Foreskin keratinocyte (primary cell): Measurements from ENCODE around the gene COPZ2.

DNA sequence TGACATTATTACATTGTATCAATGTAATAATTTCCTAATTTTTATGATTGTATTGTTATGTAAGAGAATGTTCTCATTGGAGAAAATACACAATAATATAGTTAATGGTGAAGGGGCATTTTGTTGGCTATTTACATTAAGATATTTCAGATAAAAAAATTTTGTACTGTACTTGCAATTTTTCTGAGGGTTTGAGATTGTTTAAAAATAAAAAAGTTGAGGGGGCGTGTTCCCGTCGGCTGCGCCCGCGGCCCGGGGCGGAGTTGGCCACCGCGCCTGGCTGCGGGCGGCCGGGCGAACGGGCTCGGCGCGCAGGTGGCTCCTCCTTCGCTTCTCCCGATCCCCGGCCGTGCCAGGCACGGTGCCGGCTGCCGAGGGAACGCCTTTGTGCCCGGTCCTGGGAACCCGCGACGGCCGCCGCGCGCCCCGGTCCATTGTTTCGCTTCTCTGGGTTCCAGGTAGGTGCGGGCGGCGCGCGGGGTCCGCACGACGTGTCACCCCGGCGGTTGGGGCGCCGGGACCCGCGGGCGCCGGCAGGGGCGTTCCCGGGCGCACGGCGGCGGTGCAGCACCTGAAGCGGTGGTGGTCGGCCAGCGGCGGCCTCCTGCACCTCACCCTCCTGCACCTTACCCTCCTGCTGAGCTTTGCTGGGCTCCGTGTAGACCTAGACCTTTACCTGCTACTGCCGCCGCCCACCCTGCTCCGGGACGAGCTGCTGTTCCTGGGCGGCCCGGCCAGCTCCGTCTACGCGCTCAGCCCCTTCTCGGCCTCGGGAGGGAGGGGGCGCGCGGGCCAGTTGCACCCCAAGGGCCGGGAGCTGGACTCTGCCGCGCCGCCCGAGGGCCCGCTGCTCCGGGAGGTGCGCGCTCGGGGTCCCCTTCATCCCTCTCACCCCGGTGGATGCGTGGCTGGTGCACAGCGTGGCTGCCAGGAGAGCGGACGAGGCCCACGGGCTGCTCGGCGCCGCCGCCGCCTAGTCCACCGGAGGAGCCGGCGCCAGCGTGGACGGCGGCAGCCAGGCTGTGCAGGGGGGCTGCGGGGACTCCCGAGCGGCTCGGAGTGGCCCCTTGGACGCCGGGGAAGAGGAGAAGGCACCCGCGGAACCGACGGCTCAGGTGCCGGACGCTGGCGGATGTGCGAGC, 99.8 kb downstream of the EFCAB13 start:
- RAMPAGE, total RNA, result no peak

DNA sequence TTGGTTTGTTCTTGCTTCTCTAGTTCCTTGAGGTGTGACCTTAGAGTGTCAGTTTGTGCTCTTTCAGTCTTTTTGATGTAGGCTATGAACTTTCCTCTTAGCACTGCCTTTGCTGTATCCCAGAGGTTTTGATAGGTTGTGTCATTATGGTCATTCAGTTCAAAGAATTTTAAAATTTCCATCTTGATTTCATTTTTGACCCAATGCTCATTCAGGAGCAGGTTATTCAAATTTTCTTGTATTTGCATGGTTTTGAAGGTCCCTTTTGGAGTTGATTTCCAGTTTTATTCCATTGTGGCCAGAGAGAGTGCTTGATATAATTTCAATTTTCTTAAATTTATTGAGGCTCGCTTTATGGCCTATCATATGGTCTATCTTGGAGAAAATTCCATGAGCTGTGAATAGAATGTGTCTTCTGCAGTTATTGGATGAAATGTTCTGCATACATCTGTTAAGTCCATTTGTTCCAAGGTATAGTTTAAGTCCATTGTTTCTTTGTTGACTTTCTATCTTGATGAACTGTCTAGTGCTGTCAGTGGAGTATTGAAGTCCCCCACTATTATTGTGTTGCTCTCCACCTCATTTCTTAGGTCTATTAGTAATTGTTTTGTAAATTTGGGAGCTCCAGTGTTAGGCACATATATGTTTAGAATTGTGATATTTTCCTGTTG, 94.0 kb upstream of the NPEPPS start:
- RAMPAGE, total RNA, result no peak

GRCh38 chr17:47502311-47502961, 28.5 kb upstream of the NPEPPS start:
- RAMPAGE, total RNA, result no peak

DNA sequence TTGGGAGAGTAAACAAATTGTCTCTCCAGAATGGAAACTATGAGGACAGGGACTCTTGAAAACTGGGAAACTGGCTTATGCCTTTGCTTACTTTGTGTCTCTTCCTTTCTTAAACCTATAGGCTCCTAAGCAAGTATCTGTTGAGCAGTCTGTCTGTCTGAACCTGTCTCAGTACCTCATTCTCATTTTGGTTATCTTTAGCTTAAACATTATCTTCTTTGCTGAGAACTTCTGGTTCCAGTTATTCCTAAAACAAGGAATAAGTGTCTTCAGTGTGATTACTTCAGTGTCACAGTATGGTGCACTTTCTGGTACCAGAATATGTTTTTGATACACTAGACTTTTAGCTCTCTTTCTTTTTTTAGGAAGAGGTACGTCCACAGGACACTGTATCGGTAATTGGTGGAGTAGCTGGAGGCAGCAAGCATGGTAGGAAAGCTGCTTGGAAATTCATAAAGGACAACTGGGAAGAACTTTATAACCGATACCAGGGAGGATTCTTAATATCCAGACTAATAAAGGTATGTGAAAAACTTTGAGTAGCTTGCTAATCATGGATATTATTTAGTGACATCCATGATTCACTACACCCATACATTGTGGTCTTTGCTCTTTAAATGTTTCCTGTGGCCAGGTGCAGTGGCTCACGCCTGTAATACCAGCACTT, 30.9 kb upstream of the KPNB1 start:
- RAMPAGE, total RNA, result no peak

GRCh38 chr17:47649036-47649671, 565 bp upstream of the KPNB1 start:
- RAMPAGE, total RNA, result no peak

DNA sequence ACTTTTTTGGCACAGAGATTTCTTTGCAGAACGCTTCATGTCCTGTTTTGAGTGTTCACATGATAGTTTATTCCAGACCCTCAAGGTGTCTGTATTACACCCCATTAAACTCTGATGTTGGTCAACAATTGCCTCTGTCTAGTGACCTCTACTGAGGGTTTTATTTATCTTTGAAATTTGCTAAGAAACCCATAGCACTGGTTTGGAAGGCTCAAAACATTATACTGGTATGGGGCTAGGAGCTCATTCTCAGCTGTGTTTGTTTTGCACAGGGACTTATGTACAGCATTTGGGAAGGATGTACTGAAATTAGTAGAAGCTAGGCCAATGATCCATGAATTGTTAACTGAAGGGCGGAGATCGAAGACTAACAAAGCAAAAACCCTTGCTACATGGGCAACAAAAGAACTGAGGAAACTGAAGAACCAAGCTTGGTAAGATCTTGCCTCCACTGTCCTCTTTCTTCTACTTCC, 13.7 kb upstream of the TBKBP1 start:
- RAMPAGE, total RNA, result no peak

GRCh38 chr17:47682213-47683025, 11.5 kb upstream of the TBKBP1 start:
- RAMPAGE, total RNA, result no peak

DNA sequence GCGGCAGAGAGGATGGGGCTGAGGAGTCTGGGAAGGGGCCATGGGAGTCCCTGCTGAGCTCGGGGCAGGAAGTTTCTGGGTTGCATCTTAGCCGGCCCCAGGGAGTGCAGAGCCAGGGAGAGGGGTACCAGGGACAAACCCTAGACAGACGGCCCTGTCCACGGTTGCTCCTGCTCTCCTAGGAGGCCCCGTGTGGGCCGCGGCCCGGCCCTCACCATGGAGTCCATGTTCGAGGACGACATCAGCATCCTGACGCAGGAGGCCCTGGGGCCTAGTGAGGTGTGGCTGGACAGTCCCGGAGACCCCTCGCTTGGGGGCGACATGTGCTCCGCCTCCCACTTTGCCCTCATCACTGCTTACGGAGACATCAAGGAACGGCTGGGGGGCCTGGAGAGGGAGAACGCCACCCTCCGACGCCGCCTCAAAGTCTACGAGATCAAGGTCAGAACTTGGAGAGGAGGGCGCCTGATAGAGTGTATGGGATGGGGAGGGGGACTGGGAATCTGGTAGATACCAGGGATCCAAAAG, 2.0 kb downstream of the TBKBP1 start:
- RAMPAGE, total RNA, result no peak

DNA sequence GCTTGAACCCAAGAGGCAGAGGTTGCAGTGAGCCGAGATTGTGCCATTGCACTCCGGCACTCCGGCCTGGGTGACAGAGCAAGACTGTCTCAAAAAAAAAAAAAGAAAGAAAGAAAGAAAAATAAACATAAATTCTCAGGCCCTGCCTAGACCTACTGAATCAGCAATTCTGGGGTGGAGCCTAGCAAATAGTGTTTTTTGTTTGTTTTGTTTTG, 1.6 kb downstream of the MRPL10 start:
- RAMPAGE, total RNA, result no peak

- RAMPAGE, total RNA, result no peak
Observed at GRCh38 chr17:47883135-47883919, 12.7 kb upstream of the SP2 start.

- RAMPAGE, total RNA, result no peak
Observed at GRCh38 chr17:47950247-47950902, 7.3 kb downstream of the PRR15L start.

GRCh38 chr17:48003022-48004039, 32.4 kb downstream of the CDK5RAP3 start:
- RAMPAGE, total RNA, result no peak

DNA sequence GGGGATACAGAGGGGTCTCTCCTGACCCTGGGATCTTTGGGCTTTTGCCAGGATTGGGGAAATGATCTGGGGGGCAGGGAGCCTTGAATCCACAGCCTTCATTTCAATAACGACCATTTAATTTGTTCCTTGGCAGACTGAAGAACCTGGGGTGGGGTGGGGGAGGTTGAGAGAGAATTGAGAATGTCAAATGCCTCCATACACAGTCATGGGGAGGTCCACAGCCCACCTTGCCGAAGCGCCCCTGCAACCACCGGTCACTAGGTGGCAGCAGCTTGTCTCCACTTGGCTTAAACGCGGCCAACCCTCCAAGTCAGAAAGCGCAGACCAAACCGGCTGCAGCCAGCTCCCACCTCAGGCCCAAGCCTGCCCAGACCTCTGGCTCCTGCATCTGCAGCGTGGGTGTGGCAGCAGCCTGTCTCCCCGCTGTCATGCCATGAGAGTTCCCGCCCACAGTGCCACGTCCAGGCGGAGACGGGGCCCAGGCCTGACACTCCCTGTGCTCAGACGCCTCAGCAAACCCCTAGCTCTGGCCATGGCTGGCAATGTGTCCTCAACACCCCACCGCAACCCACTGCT, 11.2 kb downstream of the COPZ2 start:
- RAMPAGE, total RNA, result no peak

DNA sequence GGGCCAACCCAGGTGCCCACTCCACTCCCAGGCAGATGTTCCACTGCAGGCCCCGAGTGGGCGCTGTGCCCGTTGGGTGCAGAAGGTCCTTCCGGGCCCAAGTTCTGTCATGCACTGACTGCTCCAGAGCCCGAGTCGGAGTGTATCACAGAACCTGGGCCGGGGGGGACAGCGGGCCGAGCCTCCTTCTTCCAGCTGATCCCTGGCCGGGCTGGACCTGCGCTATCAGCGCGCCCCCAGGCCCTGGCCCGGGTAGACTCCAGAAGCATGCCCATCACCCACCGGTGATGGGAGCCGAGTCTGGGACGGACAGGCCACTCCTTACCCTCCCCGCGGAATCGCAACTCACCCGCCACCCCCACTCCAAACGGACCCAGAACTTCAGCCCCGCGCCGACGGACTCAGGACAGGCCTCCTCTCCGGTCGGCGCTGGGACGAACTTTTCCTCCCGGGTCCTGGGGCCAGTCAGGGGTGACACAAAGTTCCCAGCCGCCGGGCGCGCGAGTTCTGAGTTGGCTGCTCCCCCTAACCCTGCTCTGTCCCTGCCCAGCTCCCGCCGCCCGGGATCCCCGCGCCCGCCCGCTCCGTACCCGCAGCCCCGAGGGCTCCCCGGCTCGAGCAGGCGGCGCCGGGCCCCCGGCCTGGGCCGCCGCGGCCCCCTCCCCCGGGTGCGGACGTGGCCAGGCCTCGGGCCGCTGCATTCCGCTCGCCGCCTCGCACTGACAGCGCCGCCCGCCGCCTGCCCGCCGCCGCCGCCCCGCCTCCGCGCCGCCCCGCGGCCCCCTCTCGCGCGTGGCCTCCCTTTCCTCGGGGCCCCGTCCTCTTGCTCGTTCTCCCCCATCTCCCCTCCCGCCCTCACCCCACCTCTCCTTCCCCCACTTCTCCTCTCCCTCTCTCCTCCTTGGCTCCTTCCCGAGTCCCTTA, at the start of gene COPZ2:
Gene COPZ2 (minus strand): TSS at position 721 of the 924 bp plus-strand sequence.
- RAMPAGE, total RNA, result no peak

DNA sequence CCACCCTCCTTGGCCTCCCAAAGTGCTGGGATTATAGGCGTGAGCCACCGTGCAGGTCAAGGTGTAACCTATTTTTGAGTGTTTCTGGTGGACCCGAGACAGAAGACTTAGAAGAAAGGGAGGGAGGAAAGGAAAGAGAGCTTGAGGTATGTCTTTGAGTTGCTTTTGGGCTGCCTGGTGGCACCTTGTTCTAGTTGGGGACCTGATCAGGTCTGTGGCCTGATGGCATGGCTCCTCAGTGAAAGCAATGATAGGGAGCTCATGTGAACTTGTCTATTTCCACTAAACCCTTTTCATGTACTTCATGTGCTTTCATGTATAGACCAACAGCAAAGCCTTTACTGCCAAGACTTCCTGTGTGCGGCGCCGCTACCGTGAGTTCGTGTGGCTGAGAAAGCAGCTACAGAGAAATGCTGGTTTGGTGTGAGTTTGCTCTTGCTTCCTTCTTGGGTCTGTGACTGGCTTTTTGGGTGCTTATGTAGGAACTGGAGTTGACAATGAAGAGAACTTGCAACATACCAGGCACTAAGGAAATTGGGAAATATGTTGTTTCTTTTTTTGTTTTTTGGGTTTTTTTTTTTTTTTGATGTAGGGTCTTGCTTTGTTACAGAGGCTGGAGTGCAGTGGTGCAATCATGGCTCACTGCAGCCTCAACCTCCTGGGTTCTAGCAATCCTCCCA, 5.6 kb downstream of the SNX11 start:
- RAMPAGE, total RNA, result no peak

DNA sequence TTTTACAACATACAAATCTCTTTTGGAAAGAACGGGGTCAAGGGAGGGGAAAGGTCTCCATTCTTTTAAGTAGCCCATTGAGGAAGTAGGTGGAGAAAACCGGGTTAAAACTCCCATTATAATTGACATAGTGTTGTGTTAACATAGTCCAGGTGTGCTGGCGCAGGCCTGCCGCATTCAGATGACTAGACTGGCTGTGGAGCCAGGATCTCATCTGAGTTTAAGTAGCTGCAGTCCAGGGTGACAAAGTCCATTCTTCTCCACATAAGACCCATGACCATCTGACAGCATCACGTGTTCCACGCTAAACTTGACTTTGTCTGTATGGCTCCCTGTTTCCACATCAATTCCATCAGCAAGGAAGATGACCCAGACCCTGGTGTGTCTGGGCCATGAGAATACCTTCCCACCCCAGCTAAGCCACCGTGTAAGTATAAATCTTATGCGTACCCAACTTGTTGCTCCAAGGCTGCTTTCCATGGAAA, 46.5 kb downstream of the SNX11 start:
- RAMPAGE, total RNA, result no peak

DNA sequence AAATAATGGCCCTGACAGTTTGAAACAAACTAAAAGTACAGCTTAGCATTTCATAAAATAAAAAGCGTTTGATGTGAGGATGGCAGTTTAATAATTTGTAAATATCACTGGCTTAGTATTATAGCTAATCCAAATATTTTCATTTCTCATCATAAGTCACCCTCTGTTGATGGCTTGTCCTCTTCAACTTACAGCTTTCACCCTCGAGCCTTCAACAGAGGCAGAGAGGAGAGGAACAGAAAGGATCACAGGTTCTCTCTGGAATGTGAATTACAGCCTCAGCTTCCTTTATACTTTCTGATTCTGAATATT, 106.4 kb downstream of the SNX11 start:
- RAMPAGE, total RNA, result no peak

- RAMPAGE, total RNA, result no peak
Observed at GRCh38 chr17:48240950-48241457, 133.4 kb downstream of the SNX11 start.

- RAMPAGE, total RNA, result no peak
Observed at GRCh38 chr17:48265552-48266271, 158.1 kb downstream of the SNX11 start.

DNA sequence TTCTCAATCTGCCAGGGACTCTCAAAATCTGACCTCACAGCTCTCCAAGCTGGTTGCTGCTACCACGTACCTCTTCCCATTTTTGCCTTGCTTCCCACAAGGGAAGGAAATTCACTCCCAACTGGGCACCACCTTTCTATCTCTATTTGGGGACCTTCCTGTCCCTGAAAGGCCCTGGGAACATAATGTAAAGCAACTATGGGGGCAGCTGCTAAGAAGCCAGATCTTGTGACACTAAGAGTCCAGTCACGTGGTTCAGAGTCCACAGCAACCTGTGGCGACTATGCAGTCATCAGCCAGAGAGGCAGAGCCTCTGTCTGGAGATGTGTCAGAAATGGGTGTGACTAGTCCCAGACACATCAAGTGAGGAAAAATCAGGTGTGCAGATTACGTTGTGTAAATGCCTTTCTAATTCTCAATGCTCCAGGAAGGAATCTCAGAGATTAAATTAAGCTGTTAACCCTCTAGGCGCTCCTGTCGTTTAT, 26.5 kb upstream of the SKAP1 start:
- RAMPAGE, total RNA, result no peak